Skeletal muscle cell (primary cell): ENCODE data around the genes RUNX1 and CBR1.

GRCh38 chr21:34076728-34077404 lies 3.5 kb downstream of the MRPS6 start:
- RRBS, result no CpG with 5 or more reads among the region's 5 CpGs

DNA sequence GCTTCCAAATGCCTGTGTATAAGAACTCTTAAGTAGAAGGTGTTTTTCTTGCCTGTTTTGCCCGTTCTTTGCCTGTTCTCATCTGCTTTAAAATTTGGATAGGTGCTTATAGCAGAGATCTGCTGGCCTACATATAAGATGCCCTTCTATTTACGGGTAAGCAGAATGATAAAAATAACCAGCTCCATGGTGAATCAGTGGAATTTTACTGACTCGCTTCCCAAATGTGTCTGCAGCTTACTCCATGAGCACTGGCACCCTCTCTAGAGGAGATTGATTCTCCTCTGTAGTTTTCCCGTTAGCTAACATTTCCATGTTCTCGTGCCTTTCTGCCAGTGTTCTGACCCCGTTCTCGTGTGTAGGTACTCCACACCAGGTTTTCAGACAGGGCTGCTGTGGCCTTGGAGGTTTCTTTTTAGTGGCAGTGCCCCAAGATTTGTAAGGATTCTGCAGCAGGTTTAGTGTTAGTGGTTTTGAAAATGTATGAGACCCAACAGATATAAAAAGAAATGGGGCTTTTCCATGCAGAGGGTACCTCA lies 56.1 kb downstream of the MRPS6 start:
- RRBS, result no CpG with 5 or more reads among the region's 7 CpGs

- RRBS, result no CpG with 5 or more reads among the region's 10 CpGs
Observed at GRCh38 chr21:34131648-34132320, 58.4 kb downstream of the MRPS6 start.

- RRBS, result no CpG with 5 or more reads among the region's 8 CpGs
Observed at GRCh38 chr21:34520156-34520686, 8.2 kb upstream of the KCNE1 start.

DNA sequence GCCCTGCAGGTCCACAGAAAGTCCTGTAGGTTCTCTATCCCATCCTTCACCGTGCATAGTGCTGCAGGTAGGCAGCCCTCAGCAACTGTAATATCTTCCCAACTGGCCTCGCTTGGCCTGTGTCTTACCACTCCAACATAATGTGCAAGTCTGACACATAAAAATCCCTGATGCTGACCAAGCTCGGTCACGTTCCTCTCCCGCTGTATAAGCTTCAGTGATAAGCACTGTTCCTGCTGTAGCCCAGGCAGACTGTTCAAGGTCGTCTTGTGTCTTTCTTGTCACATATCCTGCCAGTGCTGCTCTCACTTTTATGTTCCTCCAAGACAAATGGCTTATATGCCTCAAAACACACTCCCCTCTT lies 19.4 kb upstream of the KCNE1 start:
- RRBS, result no CpG with 5 or more reads among the region's 6 CpGs

- RRBS, result no CpG with 5 or more reads among the region's 1 CpG
Observed at GRCh38 chr21:34542911-34543204, 30.8 kb upstream of the KCNE1 start.

GRCh38 chr21:34870906-34871820 lies 177.9 kb downstream of the RUNX1 start:
- RRBS, result no CpG with 5 or more reads among the region's 18 CpGs

GRCh38 chr21:34878125-34878955 lies 170.8 kb downstream of the RUNX1 start:
- RRBS, result no CpG with 5 or more reads among the region's 6 CpGs

GRCh38 chr21:34883906-34885012 lies 164.8 kb downstream of the RUNX1 start:
- RRBS, result no CpG with 5 or more reads among the region's 8 CpGs

- RRBS, result no CpG with 5 or more reads among the region's 7 CpGs
Observed at GRCh38 chr21:35027877-35028871, 20.9 kb downstream of the RUNX1 start.

GRCh38 chr21:35046956-35047114 lies 2.3 kb downstream of the RUNX1 start:
- RRBS, result no CpG with 5 or more reads among the region's 4 CpGs

DNA sequence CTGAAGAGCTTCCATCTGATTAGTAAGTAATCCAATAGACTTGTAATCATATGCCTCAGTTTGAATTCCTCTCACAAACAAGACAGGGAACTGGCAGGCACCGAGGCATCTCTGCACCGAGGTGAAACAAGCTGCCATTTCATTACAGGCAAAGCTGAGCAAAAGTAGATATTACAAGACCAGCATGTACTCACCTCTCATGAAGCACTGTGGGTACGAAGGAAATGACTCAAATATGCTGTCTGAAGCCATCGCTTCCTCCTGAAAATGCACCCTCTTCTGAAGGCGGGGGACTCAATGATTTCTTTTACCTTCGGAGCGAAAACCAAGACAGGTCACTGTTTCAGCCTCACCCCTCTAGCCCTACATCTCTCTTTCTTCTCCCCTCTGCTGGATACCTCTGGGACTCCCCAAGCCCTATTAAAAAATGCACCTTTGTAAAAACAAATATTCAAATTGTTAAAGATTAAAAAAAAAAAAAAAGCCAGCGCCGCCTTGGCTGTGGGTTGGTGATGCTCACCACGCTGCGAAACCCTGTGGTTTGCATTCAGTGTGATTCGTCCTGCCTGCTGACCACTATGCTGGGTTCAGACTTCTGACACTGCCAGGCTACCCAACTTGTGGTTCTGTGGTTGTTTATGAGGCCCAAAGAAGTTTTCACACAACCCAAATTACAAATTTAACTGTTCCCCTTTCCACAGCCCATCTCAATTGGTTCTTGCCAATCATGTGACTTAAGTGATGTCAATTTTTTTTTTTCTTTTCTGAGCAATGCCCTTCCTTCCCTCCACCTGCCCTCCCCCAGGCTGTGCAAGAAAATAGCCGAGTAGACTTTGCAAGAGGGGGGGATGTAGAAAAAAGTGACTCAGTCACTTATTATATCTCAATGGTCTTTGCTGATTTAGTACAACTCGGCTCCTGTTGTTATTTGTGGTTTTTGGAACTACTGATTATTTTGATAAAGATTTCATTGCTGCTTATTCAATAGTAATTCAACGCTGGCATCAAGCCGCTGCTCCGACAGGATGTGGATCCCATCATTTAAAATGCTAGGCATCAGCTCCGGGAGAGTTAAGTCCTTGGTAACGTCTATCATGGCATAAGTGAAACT lies at the start of gene RUNX1:
RUNX1 (minus strand) TSS at position 655 of the 1,111 bp plus-strand sequence.
- RRBS, result no CpG with 5 or more reads among the region's 19 CpGs

DNA sequence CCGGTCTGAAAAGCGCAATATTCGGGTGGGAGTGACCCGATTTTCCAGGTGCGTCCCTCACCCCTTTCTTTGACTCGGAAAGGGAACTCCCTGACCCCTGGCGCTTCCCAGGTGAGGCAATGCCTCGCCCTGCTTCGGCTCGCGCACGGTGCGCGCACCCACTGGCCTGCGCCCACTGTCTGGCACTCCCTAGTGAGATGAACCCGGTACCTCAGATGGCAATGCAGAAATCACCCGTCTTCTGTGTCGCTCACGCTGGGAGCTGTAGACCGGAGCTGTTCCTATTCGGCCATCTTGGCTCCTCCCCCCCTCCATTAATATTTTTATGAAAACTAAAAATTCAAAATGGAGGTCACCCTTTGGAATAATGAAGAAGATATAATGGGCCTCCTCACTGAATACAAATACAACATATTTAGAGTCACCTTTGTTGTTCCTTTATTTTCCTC lies 450.4 kb upstream of the RUNX1 start:
- RRBS, result no CpG with 5 or more reads among the region's 21 CpGs

GRCh38 chr21:35964107-35964395 lies 96.3 kb downstream of the SETD4 start:
- RRBS, result no CpG with 5 or more reads among the region's 3 CpGs

DNA sequence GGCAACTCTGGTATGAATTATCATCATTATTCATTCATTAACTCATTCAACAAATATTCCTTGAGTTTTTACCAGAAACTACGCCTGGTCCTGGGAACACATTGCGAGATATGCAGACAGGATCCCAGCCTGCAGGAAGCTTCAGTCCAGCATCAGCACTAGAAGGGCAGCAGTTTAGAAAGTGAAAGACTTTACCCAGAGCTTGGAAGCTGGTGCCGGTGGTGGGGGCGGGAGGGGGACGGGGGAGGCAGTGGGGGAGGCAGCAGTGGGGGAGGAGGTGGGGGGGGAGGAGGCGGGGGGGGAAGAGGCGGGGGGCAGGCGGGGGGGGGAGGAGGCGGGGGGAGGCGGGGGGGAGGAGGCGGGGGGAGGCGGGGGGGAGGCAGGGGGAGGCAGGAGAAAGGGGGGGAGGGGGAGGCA lies 55.8 kb downstream of the SETD4 start:
- RRBS, result no CpG with 5 or more reads among the region's 12 CpGs

GRCh38 chr21:36069617-36070624 lies at the start of gene CBR1:
CBR1 (plus strand) TSS chr21:36070024.
- RRBS, result under 1% methylated on average over 31 of the region's 71 CpGs

DNA sequence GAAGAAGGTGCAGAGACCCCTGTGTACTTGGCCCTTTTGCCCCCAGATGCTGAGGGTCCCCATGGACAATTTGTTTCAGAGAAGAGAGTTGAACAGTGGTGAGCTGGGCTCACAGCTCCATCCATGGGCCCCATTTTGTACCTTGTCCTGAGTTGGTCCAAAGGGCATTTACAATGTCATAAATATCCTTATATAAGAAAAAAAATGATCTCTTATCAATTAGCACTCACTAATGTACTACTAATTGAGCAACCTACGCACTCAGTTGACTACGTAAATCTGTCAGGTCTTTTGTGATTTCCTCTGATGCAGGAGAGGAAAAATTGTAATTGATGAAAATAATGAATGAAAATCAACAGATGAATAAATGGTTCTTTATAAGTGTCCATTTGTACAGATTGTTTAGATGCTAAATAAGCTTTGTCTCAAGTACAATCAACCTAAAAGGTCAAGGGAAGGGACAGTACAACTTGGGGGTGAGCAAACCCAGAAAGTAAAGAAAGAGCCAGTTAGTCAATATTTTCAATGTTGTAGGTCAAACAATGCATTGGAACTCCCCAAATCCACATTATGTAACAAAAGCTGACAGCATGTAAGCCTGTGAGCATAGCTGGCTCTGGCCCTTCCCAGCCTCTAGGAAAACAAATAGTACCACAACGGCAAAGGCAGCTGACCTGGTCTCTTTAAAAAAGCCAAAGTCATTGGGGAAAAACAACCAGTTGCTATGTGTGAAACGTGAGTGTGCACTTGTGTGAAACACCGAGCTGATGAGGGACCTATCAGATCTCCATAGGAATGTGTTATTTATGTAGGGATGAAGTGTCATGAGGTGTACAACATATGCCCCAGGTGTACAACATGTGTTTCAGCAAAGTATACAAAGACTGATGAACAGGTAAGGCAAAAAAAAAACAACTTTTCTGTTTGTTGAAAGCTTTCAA lies 3.2 kb downstream of the CBR1 start:
- RRBS, result no CpG with 5 or more reads among the region's 5 CpGs

GRCh38 chr21:36203533-36204120 lies 47.0 kb downstream of the DOP1B start:
- RRBS, result no CpG with 5 or more reads among the region's 1 CpG

GRCh38 chr21:36230210-36231050 lies 73.8 kb downstream of the DOP1B start:
- RRBS, result 90% methylated on average over 6 of the region's 24 CpGs

DNA sequence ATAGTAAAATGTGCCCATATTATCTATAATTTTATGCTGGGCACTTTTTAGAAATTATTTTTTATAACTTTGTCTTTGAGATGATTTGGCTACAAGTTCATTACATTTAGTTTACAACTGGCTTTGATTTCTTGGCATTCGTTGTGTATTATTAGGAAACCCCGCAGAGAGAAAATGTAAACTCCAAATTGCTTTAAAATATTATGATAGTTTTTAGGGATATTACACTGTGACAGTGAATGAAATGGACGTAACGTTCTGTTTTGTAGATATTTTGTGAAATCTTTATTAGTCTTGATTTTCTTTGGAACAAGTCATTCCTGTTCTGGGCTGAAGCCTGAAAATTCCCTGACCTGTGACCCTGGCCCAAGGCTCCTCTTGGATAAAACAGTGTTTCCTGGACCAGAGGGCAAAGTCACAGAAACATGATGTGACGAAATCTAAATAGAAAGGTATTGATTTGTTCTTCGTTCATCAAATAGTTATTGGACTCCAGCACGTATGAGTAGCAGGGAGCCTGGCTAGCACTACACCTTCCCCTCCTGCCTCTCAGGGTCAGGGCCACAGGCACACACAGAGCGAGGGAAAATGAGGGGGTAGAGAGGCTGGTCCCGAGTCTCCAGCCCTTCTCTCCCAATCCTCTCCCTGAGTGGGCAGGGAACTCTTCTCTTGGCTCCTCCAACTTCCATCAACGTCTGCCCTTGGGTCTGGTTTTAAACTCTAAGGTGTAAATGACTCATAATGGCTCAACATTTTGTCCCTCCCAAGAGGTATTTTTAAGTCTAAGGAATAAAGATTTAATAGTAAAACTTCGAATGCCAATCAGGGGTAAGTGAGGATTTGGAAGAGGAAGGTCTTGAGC lies 1.7 kb upstream of the CLDN14 start:
- RRBS, result no CpG with 5 or more reads among the region's 11 CpGs